CMK (cell line): ENCODE data around the genes ANKRD62, PTPN2 and SEH1L.

DNA sequence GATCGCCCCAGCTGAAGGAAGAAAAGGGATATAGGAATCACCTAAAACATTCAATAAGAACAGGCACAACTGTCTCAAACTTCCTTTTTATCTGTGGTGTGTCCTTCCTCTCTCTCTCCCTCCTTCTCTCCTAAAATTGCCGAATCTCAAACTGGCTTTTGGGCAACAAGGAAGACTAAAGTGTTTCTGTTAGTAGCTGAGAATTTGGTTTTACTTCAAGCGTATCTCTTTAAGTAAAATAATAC is 23.6 kb upstream of the RAB31 start:
- RRBS: no CpG with 5 or more reads among the region's 3 CpGs

- RRBS: 93% methylated on average over 3 of the region's 15 CpGs
Observed at GRCh38 chr18:9709442-9710043, 1.4 kb downstream of the RAB31 start.

DNA sequence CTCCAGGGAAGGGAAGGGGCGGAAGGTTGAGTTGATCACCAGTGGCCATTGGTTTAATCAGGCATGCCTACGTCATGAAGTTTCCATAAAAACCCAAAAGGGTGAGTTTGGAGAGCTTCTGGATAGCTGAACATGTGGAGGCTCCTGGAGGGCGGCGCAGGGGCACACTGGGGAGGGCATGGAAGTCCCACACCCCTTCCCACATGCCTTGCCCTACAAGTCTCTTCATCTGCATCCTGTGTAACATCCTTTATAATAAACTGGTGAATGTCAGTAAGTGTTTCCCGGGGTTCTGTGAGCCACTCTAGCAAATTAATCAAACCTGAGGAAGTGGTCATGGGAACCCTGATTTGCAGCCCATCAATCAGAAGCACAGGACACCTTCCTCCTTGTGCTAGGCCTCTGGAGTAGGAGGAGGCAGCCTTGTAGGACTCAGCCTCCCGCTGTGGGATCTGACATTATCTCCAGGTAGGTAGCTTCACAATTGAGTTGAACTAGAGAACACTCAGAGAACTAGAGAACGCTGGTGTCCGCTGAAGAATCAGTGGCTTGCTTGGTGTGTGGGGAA is 30.4 kb downstream of the RAB31 start:
- RRBS: no CpG with 5 or more reads among the region's 8 CpGs

GRCh38 chr18:9742669-9743028 is 34.5 kb downstream of the RAB31 start:
- RRBS: no CpG with 5 or more reads among the region's 7 CpGs

DNA sequence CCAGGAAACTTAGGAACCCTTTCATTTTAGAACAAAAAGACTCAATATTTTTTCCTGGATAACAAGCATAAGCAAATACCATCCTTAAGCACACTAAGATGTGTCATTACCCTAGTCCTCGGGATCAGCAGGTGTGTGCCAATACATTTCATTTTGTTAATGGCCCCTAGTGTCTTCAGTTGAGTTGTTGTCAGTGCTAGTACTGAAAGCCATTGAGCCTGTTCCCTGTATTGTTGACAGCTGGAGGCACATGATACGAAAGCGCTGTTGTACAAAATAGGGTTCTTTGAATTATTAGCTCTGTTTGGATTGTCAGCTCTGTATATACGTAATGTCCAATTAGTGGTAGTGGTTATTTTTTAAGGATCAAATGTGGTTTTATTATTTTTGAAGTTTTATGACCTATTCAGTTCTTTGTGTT is 29.5 kb downstream of the VAPA start:
- RRBS: no CpG with 5 or more reads among the region's 4 CpGs

DNA sequence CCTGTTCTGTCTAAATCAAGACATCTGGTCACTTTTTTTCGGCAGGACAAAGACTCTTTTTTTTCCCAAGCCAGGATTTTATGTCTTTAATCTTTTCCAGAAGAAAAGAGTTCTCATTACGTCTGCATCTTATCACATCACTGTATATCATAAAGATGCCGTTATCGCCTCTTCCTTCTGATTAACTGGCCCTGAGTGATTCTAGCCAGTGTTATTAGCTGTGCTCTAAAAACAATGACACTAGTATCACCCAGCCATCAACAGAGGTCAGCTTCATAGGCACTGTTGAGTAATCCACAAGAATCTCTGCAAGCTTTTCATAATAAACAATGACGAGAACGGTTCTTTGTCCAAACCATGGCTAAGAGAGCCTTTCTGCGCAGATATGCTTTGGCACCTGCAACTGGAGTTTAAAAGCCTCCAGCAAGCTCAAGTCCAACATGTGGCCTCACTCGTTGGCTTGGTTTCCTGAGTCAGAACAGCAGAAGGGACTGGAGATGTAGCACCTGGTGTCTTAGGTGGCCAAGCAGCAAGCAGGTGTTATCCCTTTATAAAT is 138.3 kb downstream of the VAPA start:
- RRBS: no CpG with 5 or more reads among the region's 8 CpGs

DNA sequence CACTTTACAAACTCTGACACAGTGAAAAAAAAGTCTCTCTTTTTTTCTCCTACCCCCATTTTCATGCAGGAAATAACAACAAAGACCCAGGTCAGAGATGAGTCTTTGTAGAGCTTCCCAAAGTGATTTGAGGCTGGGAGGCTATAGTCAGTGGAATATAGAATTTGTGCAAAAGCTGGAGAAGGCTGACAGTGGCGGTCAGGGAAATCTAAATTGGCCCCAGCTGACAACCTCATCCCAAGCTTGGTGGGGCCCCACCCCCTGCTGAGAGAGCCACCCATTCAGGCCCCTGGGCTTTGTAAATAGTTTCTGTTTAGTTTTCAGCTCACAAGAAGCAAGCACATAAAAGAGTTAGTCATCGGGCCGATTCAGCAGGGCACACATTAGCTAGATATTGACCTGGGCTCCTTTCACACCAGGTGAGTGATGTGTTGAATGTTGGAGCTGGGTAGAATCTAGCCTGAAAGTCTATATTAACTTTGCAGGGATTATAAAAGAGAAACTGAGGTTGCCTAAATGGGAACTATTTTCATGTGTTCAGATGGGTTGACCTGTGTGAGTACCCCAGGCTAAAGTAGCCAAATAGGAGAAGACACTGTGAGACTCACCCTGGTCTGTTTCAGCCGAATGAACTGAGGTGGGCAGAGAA is 227.1 kb downstream of the VAPA start:
- RRBS: no CpG with 5 or more reads among the region's 4 CpGs

DNA sequence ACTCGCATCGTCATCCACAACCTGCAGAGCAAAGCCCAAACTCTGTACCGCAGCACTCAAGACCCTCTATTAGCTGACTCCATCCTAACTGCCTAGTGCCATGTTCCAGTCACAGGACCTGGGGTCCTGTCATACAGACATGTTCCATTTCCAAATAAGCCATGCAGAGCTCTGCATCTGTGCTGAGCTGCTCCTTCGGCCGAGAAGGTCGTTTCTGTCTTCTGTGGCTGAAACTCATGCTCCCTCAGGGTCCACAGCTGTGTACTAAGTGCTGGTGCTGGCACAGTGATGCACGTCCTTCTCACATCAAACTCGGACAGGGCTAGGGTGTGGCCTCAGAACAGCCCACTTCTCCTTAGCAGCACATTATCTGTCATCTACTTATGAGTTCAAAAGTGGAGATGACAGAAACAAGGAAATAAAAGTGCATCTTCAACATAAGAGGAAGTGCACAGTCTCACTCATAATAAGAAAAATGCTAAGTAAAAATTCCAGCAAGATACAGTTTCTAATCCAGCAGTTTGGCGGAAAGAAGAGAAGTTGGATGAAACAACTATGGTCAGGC is 53.9 kb upstream of the APCDD1 start:
- RRBS: no CpG with 5 or more reads among the region's 9 CpGs

GRCh38 chr18:10791176-10791847 is 265.5 kb downstream of the NAPG start:
- RRBS: no CpG with 5 or more reads among the region's 7 CpGs

DNA sequence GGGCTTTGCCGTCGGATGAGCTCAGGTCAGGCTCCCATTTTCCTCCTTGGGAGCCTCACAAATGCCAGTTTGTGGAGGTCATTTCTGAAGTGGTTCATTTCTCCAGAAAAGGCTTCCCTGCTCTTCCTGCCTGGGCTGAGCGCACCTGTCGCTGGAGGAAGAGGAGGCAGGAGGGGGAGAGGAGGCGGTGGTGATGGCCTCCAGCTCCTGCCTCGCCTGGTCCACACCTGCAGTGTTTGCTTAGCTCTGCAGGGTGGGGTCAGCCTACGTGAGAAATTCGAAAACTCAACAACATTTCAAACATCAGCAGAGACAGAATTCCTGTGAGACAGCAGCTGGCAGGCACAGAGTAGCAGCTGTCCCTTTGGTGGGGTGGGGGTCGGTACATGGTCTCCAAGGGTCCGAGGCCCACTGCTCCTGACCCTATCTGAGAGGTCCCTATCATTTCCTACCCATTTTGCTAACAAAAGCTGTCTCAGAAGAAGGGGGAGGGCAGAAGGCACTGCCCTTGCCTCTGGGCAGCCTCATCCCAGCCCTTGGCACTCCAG is 7.9 kb downstream of the IMPA2 start:
- RRBS: no CpG with 5 or more reads among the region's 10 CpGs

DNA sequence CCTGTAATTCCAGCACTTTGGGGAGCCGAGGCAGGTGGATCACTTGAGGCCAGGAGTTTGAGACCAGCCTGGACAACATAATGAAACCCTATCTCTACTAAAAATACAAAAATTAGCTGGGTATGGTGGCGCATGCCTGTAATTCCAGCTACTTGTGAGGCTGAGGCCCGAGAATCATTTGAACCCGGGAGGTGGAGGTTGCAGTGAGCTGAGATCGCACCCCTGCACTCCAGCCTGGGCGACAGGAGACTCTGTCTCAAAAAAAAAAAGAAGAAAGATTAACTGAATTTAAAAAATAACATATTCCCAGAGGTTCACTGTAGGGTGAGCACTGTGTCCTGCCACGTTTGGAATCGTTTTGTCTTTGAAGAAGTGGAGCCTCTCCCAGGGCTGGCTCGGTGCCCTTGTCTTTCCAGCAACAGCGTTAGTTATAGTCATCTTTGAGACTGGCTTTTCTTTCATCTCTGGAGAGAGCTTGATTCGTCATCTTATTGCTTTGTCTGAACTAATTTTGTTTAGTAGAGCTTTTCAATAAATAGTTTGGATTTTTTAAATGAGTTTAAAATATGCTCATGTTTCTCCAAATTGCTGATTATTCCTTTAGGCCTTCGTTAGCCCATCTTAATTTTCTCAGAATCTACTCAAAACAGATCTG is 50.4 kb downstream of the IMPA2 start:
- RRBS: no CpG with 5 or more reads among the region's 12 CpGs

DNA sequence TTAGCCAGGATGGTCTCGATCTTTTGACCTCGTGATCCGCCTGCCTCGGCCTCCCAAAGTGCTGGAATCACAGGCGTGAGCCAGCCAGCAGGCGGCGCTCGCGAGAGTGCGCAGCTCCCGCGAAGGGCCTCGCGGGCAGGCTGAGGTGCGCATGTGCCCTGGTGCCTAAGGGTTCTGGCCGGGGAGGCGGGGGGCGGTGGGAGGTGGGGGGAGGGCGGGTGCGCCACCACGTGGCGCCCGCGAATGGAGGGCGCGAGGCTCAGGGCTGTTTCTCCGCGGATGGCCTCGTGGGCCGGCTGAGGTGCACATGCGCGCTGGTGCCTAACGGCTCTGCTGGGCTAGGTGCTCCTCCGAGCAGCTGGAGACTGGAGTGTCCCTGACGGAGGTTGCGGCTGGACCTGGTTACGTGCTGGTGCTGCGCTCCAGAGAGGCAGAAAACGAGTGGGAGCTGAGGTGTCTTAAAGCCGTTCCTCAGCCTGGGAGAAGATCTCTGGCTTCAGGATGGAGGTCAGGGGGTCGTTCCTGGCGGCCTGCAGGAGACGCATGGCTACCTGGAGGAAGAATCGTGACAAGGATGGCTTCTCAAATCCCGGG is at the start of gene ANKRD62:
ANKRD62 (plus strand) TSS at position 327 of the 594 bp plus-strand sequence.
- RRBS: no CpG with 5 or more reads among the region's 45 CpGs

- RRBS: no CpG with 5 or more reads among the region's 6 CpGs
Observed at GRCh38 chr18:12314313-12315114, 6.5 kb downstream of the TUBB6 start.

DNA sequence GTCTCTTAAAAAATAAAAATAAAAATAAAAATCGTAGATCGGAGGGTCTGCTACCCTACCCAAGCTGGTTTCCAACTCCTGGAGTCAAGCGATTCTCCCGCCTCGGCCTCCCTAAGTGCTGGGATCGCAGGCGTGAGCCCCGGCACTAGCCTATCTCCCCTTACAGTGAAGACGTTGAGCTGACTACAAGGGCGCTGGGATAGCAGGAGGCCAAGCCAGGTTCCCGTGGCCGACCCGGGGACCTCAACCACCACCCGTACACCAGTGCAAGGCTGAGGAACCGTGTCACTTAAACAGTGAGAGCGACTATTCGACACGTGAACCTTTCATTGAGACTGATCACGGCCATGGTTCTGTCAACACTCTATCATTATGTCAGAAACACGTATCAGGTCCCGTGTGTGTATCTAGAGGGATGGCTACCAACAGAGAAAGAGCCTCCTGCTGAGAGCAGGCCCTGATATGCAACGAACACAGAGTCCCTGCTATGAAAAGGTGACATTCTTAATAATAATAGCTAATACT is 989 bp downstream of the AFG3L2 start:
- RRBS: 19% methylated on average over 5 of the region's 22 CpGs

GRCh38 chr18:12479563-12480181 is 71.9 kb downstream of the PRELID3A start:
- RRBS: no CpG with 5 or more reads among the region's 3 CpGs

DNA sequence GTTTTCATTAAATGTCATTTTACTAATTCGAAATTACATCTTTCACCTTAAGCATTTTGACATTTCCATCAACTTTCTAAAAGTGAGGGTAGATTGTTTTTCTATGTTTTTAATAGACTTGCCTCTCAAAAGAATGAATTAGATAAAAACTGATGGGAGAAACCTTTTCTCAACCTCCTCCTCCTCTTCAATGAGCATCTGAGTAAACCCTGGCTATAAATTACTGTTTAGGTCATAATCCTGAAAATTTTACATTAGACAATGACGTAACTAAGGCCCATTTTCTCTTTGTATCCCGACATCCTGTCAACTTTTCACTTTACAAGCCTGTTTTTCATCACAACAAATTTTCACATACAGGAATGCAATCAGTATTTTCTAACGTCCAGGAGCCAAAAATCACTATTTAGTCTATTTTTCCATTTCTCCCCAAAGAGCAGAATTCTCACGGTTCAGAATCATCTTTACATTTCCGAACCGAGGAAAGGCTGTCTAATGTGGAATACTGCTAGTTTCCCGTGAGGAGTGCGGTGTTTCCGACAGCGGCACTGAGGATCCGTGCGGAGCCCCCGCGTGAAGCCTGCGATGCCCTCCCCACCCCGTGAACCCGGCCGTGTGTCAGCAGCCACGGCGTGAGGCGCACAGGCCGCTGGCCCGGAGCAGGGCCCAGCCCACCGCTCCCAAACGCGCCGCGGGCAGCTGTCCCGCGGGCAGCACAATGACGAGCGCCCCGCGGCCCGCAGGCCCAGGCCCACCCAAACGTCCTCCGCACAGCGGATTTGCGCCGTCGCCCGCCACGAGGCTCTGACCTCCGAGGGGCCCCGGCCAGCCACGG is 1.2 kb downstream of the SPIRE1 start:
- RRBS: 69% methylated on average over 9 of the region's 47 CpGs

GRCh38 chr18:12658351-12659065 is 601 bp upstream of the SPIRE1 start:
- RRBS: 89% methylated on average over 8 of the region's 53 CpGs

- RRBS: no CpG with 5 or more reads among the region's 72 CpGs
Observed at GRCh38 chr18:12884146-12884927, at the start of gene PTPN2. Gene PTPN2 (minus strand): TSS chr18:12884237.

DNA sequence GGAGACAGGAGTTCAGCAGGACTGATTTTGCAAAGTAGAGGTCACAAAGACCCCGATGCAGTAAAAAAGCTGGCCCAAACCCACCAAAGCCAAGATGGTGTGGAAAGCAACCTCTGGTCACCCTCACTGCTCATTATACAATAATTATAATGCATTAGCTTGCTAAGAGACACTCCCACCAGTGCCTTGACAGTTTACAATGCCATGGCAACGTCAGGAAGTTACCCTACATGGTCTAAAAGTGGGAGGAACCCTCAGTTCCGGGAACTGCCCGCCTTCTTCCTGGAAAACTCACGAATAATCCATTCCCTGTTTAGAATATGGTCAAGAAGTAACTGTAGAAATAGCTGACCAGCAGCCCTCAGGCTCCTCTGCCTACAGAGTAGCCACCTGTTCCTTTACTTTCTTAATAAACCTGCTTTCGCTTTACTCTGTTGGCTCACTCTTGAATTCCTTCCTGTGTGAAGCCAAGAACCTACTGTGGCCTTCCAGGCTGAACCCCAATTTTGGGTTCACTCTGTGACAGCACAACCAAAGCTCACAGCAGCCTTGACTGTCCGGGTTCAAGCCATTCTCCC is 19.9 kb upstream of the PTPN2 start:
- RRBS: no CpG with 5 or more reads among the region's 7 CpGs

- RRBS: 1% methylated on average over 11 of the region's 112 CpGs
Observed at GRCh38 chr18:12947798-12948989, at the start of gene SEH1L. Gene SEH1L (plus strand): TSS chr18:12948011.